Left lobe of liver (tissue), 1 donor: ENCODE results near the genes SLC39A13 and FAM180B.

GRCh38 chr11:46389424-46389840 is 2.1 kb downstream of the CHRM4 start:
- PRO-cap = no peak

GRCh38 chr11:46428694-46429398 is 37.3 kb upstream of the CHRM4 start:
- PRO-cap = no peak

GRCh38 chr11:46618819-46619379 is 1.5 kb downstream of the ATG13 start:
- PRO-cap = no peak

GRCh38 chr11:46677188-46677783 is 23.1 kb downstream of the ARHGAP1 start:
- PRO-cap = no peak

GRCh38 chr11:46981343-46981935 is 44.9 kb downstream of the CSTPP1 start:
- PRO-cap = no peak

- PRO-cap = unidirectional peak, minus-strand start at chr11:47177992
These were observed 1.2 kb upstream of the ARFGAP2 start for GRCh38 chr11:47177920-47178239.

DNA sequence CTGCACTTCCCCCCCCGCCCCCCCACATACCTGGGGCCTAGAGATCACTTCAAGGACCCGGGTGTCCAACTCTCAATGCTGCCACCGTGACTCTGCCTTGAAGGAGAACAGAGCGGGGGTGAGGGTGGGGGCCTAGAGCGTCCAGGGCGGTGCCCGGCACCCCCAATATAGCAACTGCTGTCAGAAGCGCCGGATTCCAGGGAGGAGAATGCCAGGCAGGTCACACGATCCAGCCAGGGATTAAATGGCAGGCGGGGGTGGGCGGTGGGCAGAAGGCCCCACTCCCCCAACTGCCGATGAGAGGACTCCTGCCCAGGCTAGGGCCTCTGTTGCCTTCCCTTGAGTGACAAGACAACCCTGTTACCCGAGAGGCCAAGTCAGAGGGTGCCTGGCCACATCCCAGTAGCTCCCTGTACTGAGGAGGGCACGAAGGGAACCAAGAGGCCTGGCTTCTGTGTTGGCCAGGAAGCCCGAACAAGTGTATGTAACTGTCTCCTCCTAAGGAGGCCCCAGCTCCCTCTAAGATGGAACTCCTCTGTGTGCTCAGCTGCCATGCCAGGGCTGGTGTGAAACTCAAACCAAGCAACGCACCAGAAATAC is 3.2 kb downstream of the PACSIN3 start:
- PRO-cap = no peak

- PRO-cap = bidirectional peak, plus-strand start at chr11:47186515, minus-strand start at chr11:47186407
These were observed 240 bp upstream of the PACSIN3 start for GRCh38 chr11:47186491-47186857.

- PRO-cap = bidirectional peak, plus-strand start at chr11:47187085, minus-strand start at chr11:47186979; bidirectional peak, plus-strand start at chr11:47187366, minus-strand start at chr11:47187262; bidirectional peak, plus-strand start at chr11:47188070, minus-strand start at chr11:47187891
These were observed 1.0 kb upstream of the PACSIN3 start for GRCh38 chr11:47186915-47187995.

- PRO-cap = no peak
These were observed 4.8 kb upstream of the MYBPC3 start for GRCh38 chr11:47357260-47357805.

- PRO-cap = no peak
These were observed 1.7 kb downstream of the SPI1 start for GRCh38 chr11:47376249-47377480.

GRCh38 chr11:47407669-47408782 is at the start of gene SLC39A13:
SLC39A13 (plus strand) TSS chr11:47408590.
- PRO-cap = bidirectional peak, plus-strand start at chr11:47408590, minus-strand start at chr11:47408337

DNA sequence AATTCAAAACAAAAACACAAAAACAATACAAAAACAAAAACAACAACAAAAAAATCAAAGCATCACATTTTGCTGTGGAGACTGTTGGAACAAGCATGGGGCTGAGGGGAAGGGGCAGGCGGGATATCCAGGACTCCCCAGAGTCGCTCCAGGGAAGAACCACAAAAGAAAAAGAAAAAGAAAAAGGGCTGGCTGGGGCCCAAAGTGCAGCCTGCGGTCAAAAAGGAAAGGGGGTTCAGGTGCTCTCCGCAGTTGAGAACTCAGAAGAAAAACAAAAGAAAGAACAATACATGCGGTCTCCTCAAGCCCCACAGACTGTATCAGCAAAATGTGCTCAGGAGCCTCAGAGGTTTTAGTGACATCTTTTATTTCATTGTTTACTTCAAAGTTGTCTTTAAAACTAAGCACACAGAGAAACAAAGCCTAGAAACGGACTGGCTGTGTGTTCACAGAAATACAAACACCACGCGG is 19.1 kb upstream of the RAPSN start:
- PRO-cap = no peak

GRCh38 chr11:47523274-47524217 is 29.4 kb downstream of the CELF1 start:
- PRO-cap = no peak

GRCh38 chr11:47525970-47526573 is 26.9 kb downstream of the CELF1 start:
- PRO-cap = no peak

DNA sequence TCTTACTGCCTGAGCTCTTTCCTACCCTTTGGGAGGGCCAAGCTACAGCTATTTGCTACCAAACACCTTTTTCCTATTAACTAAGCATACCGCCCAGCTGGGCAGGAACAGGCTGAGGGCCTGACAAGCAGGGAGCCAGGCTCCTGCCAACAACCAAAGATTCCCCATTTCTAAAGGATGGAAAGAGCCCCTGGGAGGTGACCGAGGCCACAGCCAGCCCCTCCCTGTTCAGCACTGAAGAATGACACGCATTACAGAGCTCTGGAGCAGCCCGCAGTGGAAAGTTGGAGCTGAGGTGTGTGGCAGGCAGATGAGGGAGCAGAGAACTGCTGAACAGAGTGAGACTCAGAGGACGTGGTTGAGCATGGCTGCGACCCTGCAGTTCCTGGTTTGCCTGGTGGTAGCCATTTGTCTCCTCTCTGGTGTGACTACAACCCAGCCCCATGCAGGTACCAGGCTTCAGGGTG is at the start of gene FAM180B:
FAM180B (plus strand) TSS at position 274 of the 467 bp plus-strand sequence.
- PRO-cap = no peak

- PRO-cap = no peak
These were observed 984 bp downstream of the MTCH2 start for GRCh38 chr11:47641356-47641793.

- PRO-cap = no peak
These were observed 14.9 kb upstream of the NUP160 start for GRCh38 chr11:47863038-47863473.

DNA sequence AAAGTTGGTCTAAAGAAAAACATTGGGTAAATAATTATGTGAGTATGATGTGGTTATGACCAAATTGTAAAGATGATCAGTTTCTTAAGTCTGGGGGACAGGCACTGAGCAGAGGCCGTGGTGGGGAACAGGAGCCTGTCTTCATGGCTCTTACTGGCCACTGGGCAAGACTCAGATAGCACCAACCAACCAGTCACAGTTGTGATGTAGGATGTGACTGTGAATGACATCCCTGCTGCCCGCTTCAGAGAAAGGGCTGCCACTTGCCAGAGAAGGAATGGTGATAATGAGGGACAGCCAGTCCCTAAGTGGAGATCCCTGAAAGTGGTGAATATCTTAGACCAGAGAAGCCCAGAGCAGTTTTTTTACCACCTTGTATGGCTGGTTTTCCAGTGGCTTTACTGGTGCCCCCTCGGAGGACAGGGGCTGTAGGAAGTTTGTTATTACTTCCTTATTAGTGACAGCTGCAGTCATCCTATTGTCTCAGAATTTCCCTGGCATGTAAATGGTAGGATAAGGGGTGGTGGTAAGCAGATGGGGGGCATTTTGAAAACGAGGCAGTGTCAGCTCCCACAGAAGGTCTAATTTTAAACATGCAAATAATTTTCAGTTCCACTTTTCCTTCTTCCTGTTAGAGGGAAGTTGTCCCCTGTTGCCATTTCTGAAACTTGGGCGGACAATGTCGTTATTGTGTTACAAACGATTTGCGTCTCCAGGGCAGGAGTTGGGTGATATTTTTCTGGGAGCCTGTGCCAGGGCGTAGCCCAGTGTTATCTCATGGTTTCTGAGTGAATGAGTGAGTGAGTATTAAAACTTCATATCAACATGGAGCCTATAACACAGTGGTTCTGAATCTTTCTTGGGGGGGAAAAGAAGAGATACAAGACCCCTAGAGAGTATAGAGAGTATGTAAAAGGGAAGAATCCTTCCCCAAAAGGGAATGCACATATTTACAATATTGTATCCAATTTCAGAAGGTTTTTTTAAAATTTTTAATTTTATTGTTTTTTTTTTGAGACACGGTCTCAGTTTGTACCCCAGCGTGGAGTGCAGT is 7.3 kb downstream of the PTPRJ start:
- PRO-cap = no peak

GRCh38 chr11:48024385-48025104 is 44.2 kb downstream of the PTPRJ start:
- PRO-cap = no peak